Mesenteric fat pad (tissue), 1 donor: ENCODE results near the gene MYLIP.

DNA sequence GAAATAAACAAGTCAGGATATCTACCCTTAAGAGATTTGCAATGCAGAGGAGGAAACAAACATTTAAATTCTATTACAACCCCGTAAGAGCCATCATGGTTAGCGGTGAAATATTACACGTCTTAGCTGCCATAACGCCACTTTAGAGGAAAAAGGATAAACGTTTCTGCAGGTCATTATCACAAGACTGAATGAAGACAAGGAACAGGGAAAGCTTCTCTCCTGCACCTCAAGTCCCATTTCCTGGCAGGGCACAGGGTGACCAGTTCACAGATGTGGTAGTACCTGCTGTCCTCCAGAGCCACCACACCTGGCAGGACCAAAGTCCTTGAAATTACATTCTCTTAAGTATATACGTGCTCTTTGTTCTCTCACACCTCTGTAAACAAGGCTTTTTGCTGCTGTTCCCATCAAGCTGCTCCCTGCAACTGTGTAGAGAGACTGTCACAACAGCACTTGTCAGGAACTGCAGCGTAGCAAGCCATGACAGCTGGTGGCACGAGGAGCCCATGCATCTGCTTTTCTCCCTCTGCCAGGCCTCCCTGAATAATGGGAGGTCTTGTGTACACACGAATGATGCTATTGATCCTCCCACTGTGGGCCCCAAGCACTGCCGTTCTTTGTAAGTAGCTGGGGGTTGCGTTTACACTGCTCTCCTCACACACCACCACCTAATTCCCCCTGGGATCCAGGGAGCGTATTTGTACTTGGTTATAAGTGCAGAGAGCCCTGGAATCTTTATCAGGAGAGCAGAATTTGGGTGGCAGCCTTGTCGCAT, 431.7 kb downstream of the CD83 start:
- PRO-cap = no peak

- PRO-cap = no peak
These were observed 543.5 kb downstream of the CD83 start for GRCh38 chr6:14660911-14661685.

DNA sequence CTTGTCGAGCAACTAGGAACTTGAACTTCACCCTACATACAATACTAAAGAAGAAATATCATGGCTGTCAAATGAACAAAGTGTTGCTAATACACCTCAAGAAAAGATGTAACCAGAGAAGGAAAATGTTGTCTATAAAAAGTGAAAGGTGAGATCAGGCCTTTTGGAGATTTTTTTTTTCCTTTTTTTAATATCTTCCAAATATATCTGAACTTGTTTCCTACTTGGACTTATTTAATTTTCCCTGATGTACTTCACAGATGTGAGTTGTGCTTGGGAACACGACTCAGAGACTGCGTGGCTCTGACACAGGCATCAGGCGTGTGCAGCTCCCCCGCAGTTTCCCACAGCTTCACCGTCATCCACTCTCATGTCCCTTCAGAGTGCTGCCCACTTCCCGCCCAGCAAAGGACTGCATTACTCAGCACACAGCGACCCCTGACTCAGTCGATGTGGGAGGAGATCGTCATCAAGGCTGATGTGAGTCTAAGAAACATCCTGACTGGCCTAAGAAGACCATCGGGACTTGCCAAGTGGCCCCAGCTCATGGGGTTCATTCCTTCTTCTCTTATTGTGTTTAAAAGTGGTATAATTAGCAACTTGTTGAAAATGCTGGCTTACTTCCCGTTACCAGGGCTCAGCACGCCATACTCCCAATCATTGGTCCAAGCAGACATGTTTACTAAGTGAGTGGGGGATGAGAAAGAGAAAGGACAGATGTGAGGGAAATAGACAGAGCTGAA, 539.5 kb upstream of the JARID2 start:
- PRO-cap = no peak

GRCh38 chr6:14727270-14727855, 518.5 kb upstream of the JARID2 start:
- PRO-cap = no peak

GRCh38 chr6:14729591-14730022, 516.3 kb upstream of the JARID2 start:
- PRO-cap = no peak

GRCh38 chr6:14735524-14735706, 510.5 kb upstream of the JARID2 start:
- PRO-cap = no peak

DNA sequence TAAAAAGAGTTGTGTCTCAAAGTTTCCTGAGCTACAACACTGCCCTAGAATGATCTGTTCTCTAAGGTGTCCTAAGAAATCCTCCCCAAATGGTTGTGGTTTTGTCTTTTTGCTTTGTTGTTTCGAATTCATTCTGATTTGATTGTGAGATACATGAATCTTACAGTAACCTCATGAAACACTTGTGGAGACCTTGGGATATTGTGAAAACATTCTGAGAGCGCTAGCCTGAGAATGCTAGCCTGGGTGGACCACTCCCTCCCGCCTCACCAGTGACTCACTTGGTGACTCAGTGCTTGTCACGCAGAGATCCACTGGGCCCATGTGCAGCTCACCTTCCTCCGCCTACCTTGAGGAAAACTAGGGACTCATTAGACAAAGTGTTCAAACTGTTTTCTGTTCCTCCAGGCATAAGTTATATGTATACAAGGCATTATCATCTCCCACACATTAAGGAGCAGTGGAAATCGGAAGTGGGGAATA, 502.0 kb upstream of the JARID2 start:
- PRO-cap = no peak

GRCh38 chr6:14890198-14890513, 355.7 kb upstream of the JARID2 start:
- PRO-cap = no peak

- PRO-cap = no peak
These were observed 156.0 kb upstream of the JARID2 start for GRCh38 chr6:15089480-15090713.

DNA sequence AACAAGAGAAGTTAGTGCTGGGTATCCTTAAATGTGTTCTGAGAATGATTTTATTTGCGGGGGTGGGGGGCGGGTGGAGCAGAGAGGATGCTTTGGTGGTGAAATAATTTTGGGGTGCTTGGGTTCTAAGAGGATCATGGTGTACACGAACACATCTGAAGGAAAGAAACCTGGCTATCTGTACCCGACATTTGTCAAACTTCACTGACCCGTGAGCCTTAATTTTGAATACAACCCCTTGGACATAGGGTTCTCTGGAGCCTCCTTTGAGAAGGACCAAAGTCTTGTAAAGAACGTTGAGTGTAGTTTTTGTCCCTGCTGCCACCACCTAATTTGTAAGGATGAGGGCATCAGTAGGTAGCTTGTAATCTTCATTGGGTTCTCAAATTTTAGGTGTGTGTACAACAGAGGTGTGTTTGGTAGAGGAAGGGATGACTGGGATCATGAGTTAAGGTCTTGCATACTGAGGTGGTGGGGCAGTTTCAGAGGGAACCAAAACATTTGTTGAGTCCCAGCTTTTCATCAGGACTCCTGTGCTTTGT, 53.1 kb downstream of the JARID2 start:
- PRO-cap = no peak

- PRO-cap = no peak
These were observed 148.6 kb downstream of the JARID2 start for GRCh38 chr6:15394293-15395019.

DNA sequence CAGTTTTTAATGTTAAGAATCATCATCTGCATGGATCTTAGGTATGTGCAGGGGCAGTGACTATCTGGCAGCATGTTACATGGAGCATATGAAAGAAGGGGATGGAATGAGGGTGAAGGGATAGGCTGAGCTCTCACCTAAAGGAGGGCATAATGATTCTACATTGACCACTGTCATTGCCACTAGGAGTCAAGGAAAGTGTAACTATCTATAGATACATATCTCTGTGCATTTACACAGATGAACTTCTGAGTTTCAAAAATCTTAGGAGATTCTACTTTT, 191.2 kb downstream of the DTNBP1 start:
- PRO-cap = no peak

DNA sequence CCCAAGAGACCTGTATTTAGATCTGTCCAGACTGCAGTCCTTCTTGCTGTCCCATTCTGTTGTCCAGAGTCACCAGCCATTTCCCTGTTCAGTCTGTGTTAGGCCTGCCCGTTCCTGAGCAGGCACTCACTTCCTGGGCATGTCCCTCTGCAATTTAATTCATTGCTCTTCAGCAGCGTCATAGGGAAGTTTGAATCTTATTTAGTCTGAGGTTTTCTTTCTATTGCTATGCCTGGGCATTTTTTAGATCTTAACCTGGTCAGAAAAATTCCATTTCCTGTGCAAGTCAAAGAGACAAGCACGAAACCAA, 190.2 kb downstream of the DTNBP1 start:
- PRO-cap = no peak

- PRO-cap = no peak
These were observed 185.9 kb downstream of the DTNBP1 start for GRCh38 chr6:15476737-15477511.

DNA sequence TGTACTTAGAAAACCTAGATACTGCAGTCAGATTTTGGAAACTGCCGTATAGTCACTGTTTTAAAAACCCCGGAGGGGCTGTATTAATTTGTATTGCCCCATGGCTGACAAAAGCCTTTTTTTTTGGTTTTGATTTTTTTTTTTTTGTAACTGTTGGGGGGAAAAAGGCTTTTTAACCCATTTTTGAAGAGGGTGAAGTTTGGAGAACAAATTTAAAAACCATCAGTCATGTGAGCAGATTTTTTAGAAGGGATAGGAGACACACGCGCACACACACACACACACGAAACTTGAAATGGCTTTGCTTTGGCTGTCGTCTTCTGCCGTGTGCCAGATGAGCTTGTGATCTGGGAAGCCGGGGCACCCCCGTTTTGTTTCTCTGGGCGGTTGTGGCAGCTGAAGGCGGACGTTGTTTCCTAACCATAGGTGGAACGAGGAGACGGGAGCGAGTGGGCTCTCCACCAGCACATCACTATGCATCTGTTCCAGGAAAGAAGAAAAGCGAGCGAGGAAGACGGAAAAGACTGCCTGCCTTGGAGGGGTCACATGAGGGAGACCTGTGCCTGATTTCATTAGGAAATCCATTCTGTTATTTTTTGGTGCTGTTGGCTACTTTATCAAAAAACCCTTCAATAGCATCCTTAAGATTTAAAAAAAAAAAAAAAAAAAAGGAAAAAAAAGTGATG, 142.3 kb downstream of the DTNBP1 start:
- PRO-cap = no peak

GRCh38 chr6:15533147-15533649, 129.6 kb downstream of the DTNBP1 start:
- PRO-cap = no peak

- PRO-cap = no peak
These were observed 76.2 kb downstream of the DTNBP1 start for GRCh38 chr6:15586496-15587258.

DNA sequence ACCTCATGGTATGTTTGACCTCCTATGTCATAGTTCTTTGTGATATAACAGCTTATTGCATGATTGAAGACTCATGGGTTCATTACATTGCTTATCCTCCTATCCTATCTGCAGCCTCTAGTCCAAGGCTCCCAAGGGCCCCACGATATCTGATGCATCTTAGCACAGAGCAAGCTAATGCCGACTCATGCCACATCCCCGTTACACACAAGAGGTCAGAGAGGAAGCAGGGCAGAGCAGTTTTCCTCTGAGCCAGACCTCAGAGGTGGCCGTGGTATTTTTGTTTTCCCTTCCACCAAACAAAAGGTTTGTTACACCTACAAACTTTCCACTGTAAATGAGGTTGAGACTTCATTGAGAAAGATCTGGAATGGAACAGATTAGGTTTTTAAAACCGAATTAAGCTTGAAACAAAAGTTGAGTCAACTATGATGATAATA, 134.0 kb upstream of the MYLIP start:
- PRO-cap = no peak

- PRO-cap = unidirectional peak, plus-strand start at chr6:16129086; unidirectional peak, plus-strand start at chr6:16129142
These were observed at the start of gene MYLIP for GRCh38 chr6:16128976-16129839. Gene MYLIP (plus strand): TSS chr6:16129086.

- PRO-cap = no peak
These were observed 19.9 kb downstream of the GMPR start for GRCh38 chr6:16257902-16259127.